Neutrophil (primary cell): ENCODE measurements around a stretch of chr3.

DNA sequence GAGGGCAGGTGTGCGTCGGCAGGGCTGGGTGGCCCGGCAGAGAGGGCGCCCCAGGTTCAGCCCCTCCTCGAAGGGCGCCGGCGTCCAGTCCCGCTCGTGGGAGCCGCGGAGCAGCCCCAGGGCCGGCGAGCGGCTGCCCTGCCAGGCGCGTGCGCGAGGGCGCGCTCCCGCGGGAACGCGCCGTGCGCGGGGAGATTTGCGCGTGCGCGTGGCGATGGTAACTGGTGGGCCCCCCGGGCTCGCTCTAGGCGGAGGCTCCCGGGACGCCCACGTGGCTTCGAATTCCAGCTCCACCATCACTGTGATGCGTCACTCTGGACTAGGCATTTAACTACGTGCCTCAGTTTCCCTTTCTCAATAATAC, 1.6 kb downstream of the CHL1 start:
- PRO-cap, result no peak

GRCh38 chr3:277824-278293, 81.3 kb downstream of the CHL1 start:
- PRO-cap, result no peak

- PRO-cap, result no peak
These were observed 293.4 kb upstream of the CNTN4 start for GRCh38 chr3:1805171-1805709.

- PRO-cap, result no peak
These were observed 36.2 kb downstream of the CNTN4 start for GRCh38 chr3:2134835-2135315.

DNA sequence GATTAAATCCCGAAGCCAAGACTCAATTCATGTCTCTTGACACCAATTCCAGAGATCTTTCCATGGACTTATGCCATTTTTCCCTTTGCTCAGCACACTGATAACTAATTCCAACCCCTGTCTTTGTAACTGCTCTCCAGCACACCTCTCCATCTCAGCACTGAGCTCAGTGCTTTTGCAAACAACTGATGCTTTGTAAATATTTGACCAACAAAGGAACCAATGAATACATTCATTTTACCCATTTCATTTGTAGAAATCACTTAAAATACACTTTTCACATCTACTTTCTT, 249.0 kb downstream of the IL5RA start:
- PRO-cap, result no peak

DNA sequence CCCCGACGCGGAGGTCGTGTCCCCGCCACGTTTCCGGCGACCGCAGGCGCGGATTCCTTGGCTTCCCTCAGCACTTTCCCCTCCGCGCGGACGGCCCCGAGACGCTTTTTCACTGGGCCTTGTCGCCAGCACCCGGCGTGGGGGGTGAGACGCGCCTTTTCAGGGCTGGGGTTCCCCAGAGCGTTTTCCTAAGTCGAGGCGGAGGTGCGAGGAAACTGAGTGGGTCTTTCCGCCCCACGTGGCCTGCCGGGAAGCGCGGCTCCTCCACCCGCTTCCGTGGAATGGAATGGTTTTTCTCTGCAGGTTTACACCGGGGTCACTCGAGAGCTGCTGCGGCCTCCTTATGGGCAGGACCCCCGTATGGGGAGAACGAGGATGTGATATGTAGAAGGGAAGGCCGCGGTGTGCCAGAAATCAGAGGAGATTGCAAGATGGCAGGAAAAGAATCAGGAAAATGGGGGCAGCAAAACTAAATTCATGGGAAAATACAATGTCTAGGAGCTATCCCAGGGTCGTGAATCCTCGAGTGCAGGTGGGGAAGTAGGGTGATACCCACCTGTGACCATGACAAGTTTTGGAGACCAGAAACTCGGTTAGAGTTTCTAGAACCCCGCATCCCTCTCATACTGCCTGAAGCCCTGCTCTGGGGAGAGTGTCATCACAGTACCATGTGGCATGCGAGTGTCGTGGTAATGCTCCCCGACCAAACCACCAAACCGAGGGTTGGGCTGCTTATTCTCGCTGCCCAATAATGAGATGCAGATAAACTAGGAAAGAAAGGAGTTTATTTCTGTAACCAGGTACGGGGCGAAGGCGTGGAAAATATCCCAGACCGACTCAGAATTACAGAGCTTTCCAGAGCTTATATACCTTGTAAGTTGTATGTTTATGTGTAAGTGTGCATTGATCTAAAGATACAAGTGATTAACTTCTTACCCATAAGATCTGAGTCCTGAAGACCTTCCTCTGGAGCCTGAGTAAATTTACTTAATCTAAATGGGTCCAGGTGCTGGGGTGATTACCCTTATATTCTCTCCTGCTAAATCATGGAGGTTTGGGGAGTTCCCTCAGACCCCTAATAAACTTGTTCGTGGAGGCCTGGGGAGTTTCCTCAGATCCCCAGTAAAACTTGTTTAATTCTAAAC, 778 bp downstream of the TRNT1 start:
- PRO-cap, result unidirectional peak, plus-strand start at position 73 of the sequence

- PRO-cap, result no peak
These were observed 1.4 kb downstream of the LRRN1 start for GRCh38 chr3:3800681-3801010.

- PRO-cap, result no peak
These were observed 163.9 kb downstream of the LRRN1 start for GRCh38 chr3:3962937-3963731.

DNA sequence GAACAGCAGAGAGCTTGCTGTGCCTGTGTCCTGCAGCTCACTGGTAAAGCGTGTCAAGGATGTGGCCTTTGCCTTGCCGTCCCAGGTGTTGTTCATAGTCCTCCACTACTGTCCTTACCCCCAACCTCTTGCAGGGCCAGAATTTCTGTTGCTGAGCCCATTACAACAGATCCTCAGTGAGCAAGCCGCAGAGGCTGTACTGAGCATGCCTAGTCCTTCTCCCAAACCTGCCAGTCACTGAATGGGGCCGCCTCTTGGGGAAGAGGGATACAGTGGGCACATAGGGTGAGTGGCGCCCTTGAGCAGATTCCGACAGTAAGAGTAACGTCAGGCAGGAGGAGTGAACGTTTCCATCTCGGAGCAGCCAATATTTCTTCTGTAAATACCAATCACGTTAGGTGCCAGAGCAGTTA, 87.4 kb downstream of the ITPR1 start:
- PRO-cap, result no peak

DNA sequence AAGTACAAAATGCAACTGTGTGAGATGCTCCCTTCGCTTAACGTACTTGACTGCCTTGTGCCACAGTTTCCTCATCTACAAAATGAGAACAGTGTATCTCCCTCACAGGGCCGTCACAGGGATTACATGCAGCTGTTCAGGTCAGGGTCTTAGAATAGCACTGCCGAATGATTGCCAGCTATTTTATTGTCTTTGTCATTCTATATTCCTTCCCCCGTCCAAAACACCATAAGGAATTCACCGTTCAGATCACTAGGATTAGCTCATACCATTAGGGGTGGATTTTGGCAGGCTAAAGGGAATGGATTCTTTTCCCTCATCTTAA, 171.9 kb upstream of the BHLHE40 start:
- PRO-cap, result no peak

DNA sequence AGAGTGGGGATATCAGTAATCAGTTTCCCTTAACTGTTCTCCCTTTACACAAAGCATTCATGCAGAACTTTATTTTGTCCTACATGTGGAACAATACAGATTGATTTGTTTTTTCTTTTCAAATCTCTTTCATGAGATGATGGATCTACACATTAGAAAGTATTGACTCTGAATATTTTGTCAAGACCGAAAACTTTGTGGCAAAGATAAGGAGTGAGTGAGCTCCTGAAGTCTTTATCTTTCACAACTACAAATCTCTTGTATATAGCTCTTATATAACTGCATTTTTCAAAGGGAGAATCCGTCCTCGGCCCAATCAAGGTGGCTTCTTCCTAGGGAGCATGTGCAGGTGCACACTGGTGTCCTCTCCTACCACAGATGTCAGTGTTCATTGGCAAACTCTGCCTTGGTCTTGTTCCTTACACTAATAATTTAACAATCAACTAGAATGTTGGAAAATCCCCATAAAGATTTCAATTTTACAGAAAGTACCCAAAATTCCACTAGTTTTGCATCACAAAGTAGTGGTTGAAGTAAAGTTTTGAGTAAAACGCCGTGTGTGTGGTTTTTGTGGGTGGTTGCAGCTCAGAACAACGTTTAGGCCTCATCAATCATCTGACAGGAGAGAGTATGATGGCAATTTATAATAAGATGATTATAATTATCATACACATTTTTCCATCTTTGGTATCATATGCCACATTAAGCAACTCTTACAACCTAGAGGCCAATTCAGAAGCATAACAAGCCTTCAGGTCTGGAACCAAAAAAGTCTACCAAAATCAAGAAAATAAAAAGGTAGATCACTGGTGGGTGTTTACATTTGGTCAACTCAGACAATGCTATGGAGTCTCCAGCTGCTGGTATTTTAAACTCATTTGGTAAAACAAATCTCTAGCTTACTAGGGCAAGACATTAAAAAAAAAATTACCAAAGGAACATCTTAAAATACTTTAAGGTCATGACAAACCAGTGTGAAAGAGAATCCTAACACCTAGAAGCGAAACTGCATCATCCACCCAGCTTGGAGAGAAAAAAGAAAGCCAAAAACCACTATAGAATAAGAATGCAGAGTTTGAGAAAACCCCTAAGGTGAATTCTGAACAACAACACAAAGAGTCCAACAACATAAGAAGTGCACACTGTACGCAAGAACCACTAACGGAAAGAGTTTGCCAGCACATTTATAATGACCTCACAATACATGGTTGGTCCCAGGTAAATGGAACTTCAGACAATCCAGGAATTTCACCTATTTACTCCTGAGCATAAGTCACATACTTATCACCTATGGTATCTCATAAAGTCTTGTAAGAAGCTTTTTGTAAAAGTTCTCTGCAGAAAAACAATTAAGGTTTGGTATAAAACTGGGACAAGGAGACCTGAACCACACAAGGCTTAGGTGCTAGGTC, 128.8 kb upstream of the BHLHE40 start:
- PRO-cap, result no peak

DNA sequence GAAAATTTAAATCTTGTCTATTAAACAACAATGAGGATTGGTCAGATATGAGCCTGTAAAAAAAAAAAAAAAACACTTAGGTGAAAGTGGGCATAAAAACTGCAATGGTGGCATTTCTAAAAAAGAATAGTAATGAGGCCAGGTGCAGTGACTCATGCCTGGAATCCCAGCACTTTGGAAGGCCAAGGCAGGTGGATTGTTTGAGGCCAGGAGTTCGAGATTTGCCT, 38.4 kb upstream of the BHLHE40 start:
- PRO-cap, result no peak

- PRO-cap, result no peak
These were observed 29.0 kb upstream of the BHLHE40 start for GRCh38 chr3:4950383-4950582.

GRCh38 chr3:4985026-4985902, 6.0 kb downstream of the BHLHE40 start:
- PRO-cap, result no peak

DNA sequence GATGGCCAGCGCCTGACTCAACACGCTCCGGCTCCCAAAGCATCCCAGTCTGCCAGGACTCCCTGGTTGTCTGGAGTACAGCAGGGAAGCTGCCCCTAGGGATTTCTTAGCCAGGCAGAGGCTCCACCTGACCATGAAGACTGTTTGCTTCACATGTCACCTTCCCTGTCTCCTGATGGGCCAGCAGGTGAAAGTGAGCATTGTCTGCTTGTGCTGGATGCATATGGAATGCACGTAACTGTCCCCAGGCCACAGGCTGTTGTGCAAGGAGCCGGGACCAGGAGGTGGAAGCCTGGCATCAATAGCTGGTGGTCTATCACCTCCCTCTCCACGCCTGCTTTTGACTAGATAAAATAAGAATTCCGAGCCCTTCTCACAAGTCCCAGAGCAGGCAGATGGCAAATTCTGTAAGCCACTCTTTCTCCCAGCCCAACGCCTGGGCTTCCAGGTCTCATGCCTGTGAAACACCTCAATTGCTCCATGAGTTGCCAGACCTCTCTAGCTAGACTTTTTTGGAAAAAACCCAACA, 6.7 kb downstream of the BHLHE40 start:
- PRO-cap, result no peak

GRCh38 chr3:5132974-5134038, 11.2 kb downstream of the ARL8B start:
- PRO-cap, result no peak

GRCh38 chr3:5187986-5188957, 765 bp downstream of the EDEM1 start:
- PRO-cap, result unidirectional peak, minus-strand start at chr3:5188225; unidirectional peak, minus-strand start at chr3:5188294; bidirectional peak, plus-strand start at chr3:5188828, minus-strand start at chr3:5188762

GRCh38 chr3:6490119-6491073, 370.5 kb upstream of the GRM7 start:
- PRO-cap, result no peak

DNA sequence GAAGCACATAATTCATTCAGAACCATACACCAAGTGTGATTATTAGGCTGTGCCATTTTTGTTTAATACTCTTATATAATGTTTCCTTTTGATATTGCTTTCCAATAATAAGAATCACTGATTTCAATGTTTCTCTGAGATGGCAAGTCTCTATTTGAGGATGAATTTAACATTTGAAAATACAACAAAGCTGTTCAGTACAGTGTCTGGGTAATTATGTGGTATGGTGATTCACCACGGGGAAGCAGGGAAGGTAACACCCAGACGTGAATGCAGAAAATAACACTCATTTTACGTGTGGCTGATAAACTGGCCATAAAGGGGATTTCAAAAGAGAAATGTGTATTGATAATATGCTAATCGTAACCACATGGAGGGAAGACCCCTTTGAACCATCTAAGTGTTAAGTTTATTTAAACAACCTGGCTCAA, 344.6 kb downstream of the GRM7 start:
- PRO-cap, result no peak

DNA sequence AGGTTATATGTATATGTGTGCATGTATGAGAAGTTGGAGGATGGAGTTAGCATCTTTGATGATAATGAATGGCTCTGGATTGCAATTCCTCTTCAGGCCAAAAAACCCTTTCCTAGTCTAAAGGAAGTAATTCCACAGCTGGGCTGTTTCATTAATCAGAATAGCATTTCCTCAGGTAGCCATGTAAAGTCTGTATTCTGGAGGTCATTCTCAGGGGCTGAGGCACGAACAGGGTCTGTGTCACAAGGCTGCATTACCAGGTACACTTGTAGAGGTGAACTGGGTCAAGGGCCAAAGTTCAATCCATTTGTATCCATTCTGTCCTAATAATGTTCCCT, 785.8 kb downstream of the GRM7 start:
- PRO-cap, result no peak